SEM (cell line): ENCODE results near the genes JAK2, RIC1, TPD52L3, UHRF2 and KDM4C.

DNA sequence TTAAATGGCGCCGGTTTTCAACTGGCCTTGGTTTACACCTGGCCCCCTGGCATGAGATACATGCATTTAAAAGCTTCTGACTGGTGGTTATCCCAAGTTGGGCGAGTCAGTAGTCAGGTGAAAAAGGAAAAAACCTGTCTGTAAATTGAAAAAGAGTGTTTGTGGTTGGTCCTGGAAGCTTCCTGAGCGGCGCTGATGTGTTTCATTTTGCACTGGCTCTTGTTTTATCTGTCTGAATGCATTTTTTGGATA lies 1.2 kb downstream of the RCL1 start:
- PRO-cap: no peak

DNA sequence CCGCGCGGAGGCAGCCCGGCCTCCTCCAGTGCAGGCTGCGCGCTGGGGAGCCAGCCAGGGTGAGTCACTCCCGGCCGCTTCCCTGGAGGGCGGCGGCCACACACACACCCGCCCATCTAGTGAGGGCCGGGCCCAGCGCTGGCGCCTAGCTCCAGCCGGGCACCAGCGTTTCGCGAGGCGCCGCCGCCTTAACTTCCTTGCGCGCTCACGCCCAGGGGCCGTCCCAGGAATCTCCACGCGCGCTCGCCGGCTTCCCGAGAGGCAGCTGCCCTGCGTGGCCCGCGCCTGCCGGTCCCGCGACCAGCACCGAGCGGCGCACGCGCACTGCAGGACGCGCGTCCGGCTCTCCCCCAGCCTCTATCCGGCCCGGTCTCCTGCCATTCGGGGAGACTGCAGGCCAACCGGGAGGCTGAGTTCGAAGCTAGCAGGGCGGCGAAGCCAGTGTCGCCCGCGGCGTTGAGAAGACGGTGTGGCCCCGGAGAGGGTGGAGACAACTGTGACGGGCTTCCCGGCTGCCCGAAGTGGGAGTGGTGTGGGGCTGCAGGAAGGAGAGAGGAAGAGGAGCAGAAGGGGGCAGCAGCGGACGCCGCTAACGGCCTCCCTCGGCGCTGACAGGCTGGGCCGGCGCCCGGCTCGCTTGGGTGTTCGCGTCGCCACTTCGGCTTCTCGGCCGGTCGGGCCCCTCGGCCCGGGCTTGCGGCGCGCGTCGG lies at the start of gene JAK2:
Gene JAK2, plus strand, starts transcription at position 566 of the 710 bp plus-strand sequence.
- PRO-cap: bidirectional peak, plus-strand start at position 148 of the sequence, minus-strand start at position 118 of the sequence; bidirectional peak, plus-strand start at position 380 of the sequence, minus-strand start at position 498 of the sequence

GRCh38 chr9:5133882-5134156 lies 51.6 kb downstream of the INSL6 start:
- PRO-cap: no peak

GRCh38 chr9:5336663-5337157 lies 3.0 kb downstream of the RLN1 start:
- PRO-cap: no peak

DNA sequence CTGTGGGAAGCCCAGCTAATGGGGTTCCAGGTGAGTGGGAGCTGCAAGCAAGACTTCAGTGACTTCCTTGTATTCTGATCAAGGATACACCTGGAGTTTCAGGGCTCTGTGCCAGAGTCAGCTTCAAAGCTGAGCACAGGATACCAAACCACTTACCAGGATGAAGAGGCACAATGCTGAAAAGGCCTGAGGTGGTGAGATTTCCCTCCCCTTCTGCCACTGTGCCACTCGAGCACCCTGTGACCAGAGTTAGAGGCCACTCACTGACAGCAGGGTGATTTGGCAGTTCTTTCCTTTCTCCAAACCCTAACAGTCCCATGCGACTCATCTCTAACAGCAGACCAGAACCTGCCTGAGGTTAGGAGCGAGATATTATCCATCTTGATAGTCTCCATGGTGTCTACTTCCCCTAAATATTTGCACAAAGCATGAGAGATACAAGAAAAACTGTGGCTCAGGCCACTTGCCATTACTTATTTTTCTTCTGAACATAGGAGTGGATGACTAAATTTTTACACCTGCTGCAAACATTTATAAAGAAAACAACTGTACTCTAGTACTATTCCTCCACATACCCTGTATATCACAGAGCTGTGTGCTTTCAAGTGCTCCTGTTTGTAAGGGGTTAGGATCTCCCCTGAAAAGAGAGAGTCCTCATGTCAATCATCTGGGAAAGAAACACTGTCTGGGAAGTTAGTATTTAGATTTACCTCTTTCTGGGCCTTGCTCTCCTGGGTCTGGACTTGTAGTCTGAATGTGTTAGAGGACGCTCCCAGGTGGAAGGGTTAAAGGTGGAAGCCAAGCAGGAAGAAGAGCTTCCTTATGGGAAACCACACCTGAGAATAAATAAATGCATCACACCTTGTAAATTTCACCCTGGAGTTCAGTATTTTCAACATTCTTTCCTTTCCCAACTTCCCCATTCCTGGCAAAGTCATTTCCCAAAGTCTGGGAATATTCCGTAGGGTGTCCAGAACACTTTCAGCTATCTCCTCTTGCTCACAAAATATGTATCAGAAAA lies 1.6 kb downstream of the PLGRKT start:
- PRO-cap: no peak

- PRO-cap: no peak
Observed at GRCh38 chr9:5621167-5621704, 7.7 kb upstream of the RIC1 start.

DNA sequence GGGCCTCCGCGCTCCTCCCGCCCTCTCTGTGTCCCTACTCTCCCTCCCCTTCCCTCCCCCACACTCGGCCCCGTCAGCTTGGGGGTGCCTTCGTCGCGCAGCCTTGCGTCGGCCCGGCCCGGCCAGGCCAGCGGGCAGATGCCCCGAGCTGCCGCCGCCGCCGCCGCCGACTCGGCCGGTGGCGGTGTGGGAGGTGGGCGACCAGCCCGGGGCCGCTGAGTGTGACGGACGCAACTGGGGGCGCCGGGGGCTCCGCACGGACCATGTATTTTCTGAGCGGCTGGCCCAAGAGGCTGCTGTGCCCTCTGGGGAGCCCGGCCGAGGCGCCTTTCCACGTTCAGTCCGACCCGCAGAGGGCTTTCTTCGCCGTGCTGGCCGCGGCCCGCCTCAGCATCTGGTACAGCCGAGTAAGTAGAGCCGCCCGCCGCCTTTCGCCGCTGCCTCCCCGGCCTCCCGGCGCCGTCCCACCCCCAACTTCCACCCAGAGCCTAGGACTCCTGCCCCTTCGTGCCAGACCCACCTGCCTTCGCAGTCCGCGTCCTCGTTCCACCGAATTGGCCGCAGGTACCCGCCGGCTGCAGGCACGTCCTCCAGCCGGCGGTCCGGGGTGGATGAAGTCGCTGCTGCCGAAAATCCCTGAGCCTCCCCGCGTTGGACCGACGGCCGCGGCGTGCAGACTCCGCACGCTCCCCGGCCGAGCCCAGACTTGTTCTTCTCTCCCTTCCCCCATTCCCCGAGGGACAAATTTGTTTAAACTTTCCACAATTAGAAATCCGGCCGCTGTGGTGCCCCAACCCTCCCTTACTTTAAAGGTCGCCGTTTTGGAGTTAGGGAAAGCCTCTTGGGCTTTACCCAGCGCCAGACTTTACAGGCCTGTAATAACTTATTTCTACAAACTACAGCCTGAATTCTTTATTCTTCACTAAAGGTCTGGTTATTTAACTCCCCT lies at the start of gene RIC1:
Gene RIC1, plus strand, starts transcription at position 61 of the 949 bp plus-strand sequence.
- PRO-cap: bidirectional peak, plus-strand start at position 88 of the sequence, minus-strand start outside the sequence; unidirectional peak, plus-strand start at position 269 of the sequence; bidirectional peak, plus-strand start at position 809 of the sequence, minus-strand start at position 708 of the sequence

- PRO-cap: no peak
Observed at GRCh38 chr9:5729870-5730609, 101.1 kb downstream of the RIC1 start.

- PRO-cap: no peak
Observed at GRCh38 chr9:5773740-5774277, 59.1 kb downstream of the ERMP1 start.

GRCh38 chr9:5785792-5786466 lies 47.0 kb downstream of the ERMP1 start:
- PRO-cap: no peak

DNA sequence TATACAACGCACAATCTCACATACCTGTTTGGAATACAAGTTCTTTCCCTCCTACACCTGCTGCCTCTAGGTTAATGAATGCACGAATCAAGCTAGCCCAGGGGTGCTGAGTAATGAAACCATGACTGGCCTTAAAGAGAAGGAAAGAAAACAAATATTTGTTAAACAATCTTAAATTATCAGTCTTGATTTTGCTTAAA lies 9.1 kb downstream of the ERMP1 start:
- PRO-cap: no peak

DNA sequence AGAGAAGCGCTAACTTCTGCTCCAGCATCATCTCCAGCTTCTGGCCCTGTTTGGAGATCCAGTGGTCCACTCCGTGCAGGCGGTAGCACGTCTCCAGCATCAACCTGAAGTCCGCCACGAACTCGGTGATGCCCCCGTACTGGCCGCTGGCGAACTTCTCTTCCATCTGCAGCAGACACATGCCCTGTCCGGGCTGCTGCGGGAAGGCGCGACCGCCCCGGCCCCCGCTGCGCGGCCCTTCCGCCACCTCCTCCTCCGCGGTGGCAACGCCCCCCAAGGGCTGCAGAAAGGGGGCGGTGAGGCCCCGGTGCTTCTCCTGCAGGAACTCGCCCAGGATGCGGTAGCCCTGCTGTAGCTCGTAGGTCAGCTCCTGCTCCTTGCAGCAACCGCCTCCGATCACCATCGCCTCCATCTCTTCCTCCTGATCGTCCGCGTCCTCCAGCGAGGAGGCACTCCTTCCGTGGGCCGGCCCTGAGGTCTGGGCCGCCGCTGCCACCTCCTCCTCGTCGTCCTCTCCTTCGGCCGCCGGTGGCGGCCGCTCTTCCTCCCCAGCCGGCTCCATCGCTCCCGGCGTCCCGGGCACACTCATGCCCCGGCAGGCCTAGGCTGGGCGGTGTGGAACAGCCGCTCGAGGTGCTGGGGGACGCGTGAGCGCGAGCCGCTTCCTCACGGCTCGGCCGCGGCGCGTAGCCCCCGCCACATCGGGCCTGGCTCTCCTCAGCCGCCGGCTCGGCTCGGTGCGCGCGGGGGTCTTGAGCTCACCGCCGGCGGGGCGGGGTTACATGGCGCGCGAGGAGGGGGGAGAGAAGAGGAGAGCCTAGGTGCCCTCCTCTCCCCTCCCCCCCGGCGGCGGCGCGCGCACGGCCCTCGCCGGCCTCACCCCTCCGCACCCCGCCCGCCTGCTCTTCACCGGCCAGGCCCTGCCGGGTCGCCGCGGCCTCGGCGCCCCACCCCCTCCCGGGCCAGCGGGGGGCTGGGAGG lies 793 bp downstream of the KIAA2026 start:
- PRO-cap: bidirectional peak, plus-strand start at position 616 of the sequence, minus-strand start at position 415 of the sequence; bidirectional peak, plus-strand start at position 909 of the sequence, minus-strand start at position 754 of the sequence

DNA sequence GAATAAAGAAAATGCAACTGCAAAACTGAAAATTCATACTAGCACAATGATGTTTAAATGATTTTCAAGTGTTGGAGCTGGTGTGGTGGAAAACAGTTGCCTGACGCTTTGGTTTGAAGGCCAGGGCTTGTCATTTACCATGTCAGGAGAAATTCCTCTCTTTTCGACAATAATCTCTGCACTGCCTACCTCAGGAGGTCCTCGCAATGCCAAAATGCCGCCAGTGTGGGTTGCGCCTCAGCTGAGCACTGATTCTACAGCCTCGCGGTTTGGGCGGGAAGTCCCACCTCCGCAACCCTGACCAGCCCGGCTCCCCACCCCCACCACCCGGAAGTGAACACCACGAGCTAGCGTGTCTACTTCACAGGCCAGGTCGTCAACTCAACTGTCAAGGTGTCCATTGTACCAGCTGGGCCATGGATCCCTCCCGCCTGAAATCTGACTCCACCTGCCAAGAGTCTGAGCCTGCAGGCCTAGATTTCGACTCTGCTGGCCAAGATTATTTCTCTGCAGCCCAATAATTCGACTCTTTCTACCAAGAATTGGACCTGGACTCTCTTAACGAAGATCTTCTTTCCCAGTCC lies at the start of gene TPD52L3:
Gene TPD52L3, plus strand, starts transcription at position 364 of the 584 bp plus-strand sequence.
- PRO-cap: no peak

- PRO-cap: bidirectional peak, plus-strand start at chr9:6413227, minus-strand start at chr9:6412921
Observed at GRCh38 chr9:6412871-6413889, at the start of gene UHRF2. Gene UHRF2 (plus strand): TSS chr9:6413199.

DNA sequence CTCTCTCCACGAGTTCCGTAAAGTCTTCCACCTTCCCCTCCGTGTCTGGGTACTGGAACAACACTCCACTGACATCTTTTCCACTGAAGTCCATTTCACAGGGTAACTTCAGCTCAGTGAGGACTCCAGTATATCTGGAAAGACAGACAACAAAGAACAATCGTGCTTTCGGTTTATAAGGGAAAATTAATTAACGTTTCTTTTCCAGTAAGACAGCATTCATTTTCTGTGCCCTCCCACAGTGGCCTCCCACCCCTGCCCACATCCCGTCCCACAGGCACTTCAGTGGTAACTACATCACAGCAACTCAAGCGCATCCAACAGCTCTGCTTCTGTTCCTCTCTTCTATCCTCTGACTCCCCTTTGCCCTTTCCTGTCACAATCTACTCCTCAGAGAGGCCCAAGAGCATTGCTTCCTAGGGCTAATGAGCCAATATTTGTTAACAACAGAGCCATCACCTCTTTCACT lies 40.4 kb downstream of the GLDC start:
- PRO-cap: bidirectional peak, plus-strand start at position 370 of the sequence, minus-strand start at position 192 of the sequence

DNA sequence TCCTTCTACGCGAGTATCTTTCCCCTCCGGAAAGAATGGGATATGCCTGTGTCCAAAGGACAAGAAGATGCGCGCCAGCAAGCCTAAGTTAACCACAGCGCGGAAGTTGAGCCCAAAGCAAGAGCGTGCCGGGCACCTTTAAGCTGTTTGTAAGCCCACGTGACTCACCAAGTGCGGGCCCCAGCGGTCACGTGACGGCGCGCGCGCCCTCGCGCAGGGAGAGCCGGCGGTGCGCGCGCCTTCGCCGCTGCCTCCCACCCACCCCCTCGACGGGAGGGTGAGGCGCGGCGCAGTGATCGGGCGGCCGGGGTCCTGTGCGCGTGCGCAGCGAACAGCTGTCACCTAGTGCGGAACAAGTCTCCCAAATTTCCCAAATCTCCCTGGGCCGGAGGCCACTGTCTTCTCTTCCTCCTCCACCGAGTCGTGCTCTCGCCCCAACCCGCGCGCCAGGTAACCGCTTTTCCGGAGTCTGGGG lies at the start of gene KDM4C:
Gene KDM4C, plus strand, starts transcription at position 220 of the 475 bp plus-strand sequence.
- PRO-cap: bidirectional peak, plus-strand start at position 292 of the sequence, minus-strand start at position 114 of the sequence

DNA sequence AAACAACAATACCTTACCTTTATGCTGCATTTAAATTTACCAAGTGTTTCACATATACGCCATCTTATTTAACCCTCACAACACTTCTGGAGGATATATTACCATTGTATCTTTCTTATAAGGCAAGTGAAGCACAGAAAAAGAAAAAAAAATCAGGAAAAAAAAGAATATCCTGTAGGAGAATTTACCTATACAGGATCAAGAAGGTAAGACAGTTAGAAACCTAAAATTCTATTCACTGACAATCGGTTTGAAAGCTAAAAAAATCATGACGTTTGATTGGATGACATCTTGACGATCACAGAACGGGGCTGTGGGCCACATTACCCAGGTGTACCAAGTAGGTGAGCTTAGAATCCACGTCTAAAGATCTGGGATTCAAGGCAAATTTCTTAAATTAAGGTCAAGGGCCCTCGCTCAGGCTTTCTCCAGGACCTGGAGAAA lies 909 bp downstream of the DMAC1 start:
- PRO-cap: unidirectional peak, plus-strand start at position 289 of the sequence

- PRO-cap: no peak
Observed at GRCh38 chr9:7957648-7958043, 158.1 kb upstream of the DMAC1 start.

GRCh38 chr9:8871019-8871312 lies 1071.4 kb upstream of the DMAC1 start:
- PRO-cap: no peak

DNA sequence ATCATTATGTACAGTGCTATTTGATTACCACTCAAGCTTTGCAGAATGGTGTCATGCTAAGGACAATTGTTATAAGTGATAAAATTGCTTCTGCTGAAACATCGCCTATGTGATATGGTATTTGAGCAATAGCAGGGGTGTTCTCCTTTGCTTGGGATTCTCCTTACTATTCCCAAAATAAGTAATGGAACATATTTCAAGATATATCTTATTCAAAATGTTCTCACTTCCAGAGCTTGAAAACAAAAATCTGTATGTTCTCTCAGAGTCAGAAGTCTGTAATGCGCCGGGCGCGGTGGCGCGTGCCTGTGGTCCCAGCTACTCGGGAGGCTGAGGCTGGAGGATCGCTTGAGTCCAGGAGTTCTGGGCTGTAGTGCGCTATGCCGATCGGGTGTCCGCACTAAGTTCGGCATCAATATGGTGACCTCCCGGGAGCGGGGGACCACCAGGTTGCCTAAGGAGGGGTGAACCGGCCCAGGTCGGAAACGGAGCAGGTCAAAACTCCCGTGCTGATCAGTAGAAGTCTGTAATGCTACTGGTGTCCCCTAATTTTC lies 1171.0 kb downstream of the PTPRD start:
- PRO-cap: no peak